REH cell (cell line): ENCODE results near the gene CCDC150.

GRCh38 chr2:196262923-196263921 is 91.8 kb upstream of the STK17B start:
- PRO-cap, result bidirectional peak, plus-strand start at chr2:196263217, minus-strand start at chr2:196263173

- PRO-cap, result no peak
These were observed 107.0 kb upstream of the STK17B start for GRCh38 chr2:196278192-196278921.

- PRO-cap, result no peak
These were observed 66.1 kb downstream of the HECW2 start for GRCh38 chr2:196527299-196527681.

GRCh38 chr2:196639227-196640031 is at the start of gene CCDC150:
CCDC150 (plus strand) TSS chr2:196639715.
- PRO-cap, result bidirectional peak, plus-strand start at chr2:196639715, minus-strand start at chr2:196639444

- PRO-cap, result no peak
These were observed 21.1 kb downstream of the PGAP1 start for GRCh38 chr2:196905383-196905735.

DNA sequence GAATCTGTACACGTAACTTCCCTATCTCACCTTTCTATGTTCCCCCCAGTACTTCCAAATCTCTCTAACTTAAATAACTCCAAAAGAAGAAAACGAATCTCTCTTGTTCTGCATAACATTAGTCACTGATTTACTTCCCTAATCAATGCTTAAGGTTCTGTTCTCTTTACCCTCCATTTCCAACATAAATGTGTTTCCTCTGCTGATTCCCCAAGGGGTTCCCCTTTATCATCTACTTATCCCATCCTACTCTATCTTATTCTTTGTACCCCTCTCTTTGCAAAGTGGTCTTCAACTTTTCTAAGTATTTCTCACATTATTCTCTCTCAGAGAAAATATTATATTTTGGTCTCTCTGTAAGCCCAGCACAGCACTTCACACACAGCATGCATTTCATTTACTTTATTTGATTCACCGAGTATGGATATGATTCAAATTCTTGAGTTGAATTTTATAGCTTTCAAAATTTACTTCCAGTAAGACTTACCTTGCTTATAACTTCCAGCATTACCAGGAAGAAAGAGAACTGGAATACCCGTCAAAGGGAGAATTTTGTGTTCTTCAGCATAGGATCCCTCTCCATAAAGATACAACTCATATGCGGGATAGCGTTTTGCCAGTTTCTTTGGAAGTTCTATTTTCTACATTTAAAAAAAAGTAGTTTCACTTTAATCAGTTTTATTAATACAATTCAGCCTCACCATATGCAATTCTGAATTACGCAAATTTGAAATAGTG is 6.8 kb downstream of the PGAP1 start:
- PRO-cap, result no peak

GRCh38 chr2:196966979-196967561 is 40.6 kb upstream of the PGAP1 start:
- PRO-cap, result no peak

DNA sequence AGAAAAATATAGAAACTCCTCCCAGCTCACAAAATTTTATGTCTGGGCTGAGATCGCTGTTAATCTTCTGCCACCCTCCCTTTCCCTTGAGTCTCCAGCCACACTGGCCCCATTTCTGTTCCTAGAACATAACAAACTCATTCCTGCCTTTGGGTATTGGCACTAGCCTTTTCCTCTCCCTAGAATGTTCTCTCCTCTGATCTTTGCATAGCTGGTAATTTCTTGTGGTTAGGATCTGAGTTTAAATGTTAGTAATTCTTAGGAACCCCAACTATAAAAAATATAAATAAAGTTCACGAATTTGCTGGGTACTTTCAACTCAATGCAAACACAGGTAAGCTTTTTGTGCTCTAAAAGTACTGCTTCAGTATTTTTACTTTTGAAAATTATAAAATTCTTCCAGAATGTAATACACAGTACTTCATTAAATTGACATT is 56.8 kb upstream of the PGAP1 start:
- PRO-cap, result no peak

DNA sequence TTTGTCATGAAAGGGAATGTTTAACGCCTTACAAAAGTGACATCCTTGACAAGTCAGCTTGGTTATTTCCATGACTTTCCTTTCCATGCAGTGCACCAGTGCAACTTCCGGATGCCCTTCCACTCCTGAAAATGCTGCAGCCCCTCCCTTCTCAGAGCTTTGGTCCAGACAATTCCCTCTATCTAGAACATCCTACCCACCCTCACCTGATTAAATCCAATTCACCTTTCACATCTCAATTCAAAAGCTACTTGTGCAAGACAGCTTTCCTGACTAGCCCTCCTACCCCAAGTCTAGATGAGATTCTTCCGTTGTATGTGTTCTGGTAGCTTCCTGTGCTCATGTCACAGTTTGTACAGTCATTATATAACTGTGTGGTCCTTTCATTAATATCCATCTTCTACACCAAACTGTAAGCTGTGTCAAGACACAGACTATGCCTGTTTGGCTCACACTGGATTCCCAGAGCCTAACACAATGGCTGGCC is 72.8 kb downstream of the ANKRD44 start:
- PRO-cap, result no peak

DNA sequence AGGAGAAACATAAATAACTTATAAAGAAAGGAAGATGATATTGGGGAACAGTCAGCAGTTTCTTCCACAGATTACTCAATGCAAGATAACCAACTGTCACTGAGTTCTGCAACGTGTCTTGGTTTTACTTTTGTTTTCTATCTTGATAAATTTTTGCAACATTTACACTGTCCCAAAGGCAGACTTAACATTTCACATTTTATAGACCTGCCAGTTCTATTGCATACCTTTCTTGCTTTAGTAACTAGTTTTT is 71.1 kb downstream of the ANKRD44 start:
- PRO-cap, result unidirectional peak, minus-strand start at position 80 of the sequence

DNA sequence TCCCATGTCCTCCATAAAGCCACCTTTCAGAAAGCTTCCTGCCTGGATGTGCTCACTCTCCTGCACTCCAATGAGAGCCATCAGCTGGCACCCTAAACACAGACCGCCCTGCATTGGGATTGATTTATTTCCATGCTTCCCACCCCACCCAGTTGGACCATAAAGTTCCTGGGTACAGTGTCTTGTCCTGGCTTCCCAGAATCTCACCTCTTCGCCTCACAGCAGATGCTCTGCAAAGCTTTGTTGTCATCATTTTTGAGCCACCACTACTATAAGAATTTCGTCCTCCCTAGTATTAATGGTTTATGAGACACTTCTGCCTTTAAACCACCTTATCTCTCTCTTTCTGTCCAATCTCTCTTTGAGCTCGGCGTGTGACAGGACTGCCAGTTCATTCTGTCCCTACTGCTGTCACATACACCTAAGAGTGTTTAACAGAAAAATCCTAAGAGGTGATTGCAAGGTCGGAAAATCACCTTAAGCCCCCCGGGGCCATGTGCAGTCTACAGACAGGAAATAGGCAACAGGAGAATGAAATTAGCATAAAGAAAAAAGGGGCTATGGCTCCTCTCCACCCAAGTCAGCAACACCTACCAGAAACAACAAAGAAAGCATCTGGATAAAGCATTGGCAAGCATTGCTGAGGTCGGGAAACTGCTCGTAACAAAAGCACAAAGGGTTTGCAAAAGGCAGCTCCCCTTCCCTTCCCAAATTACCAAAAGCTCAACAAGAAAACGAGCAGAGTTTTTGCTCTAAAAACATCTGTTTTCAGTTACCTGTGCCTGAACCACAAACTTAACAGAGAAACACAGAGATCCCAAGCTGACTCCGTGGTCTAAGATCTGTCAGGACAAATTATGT is 30.6 kb downstream of the ANKRD44 start:
- PRO-cap, result no peak

- PRO-cap, result no peak
These were observed 2.4 kb upstream of the COQ10B start for GRCh38 chr2:197450887-197451434.

- PRO-cap, result bidirectional peak, plus-strand start at chr2:197453552, minus-strand start at chr2:197453258
These were observed 525 bp upstream of the COQ10B start for GRCh38 chr2:197452714-197453339.

- PRO-cap, result no peak
These were observed 10.7 kb downstream of the HSPD1 start for GRCh38 chr2:197488635-197489547.

DNA sequence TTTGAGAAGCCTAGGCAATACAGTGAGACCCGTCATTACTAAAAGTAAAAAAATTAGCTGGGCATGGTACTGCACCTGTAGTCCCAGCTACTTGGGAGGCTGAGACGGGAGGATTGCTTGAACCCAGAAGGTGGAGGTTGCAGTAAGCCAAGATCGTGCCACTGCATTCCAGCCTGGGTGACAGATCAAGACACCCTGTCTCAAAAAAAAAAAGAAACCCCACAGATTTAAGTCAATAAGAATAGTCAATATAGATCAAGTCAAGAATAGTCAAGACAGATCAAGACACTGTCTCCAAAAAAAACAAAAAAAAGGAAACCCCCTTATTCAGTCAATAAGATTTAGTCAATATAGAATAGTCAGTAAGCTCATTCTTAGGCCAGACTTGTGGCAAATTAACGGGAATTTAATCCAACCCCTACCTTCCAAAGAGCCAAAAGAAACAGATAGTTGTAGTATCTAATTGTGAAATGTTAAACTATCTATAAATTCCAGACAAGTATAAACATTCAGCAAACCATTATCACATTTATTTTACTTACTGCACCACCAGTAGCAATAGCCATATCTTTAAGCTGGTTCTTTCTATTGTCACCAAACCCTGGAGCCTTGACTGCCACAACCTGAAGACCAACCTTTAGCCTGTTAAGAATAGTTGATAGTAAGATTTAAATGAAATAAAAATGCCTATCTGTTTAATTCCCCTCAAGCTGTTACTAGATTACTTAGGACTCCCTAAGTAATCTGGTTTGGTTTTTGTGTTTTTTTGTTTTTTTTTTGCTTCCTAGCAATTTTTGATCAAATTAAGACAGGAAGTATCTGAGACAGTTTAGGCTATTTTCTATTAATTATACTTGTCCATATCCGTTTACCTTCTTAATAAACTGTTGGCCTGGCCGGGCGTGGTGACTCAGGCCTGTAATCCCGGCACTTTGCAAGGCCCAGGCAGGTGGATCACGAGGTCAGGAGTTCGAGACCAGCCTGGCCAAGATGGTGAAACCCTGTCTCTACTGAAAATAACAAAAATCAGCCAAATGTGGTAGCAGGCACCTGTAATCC is 9.7 kb downstream of the HSPD1 start:
- PRO-cap, result no peak

DNA sequence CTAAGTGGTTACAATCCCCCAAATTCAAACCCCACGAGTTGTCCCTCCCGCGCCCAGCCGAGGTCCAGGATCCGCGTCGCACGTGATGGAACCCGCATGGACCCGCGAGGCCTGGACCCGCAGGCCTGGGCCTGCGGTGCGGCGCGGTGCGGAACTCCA is 237 bp downstream of the HSPD1 start:
- PRO-cap, result no peak

GRCh38 chr2:197500502-197500898 is 321 bp downstream of the HSPE1 start:
- PRO-cap, result no peak

- PRO-cap, result no peak
These were observed 455 bp downstream of the MOB4 start for GRCh38 chr2:197516169-197516872.

DNA sequence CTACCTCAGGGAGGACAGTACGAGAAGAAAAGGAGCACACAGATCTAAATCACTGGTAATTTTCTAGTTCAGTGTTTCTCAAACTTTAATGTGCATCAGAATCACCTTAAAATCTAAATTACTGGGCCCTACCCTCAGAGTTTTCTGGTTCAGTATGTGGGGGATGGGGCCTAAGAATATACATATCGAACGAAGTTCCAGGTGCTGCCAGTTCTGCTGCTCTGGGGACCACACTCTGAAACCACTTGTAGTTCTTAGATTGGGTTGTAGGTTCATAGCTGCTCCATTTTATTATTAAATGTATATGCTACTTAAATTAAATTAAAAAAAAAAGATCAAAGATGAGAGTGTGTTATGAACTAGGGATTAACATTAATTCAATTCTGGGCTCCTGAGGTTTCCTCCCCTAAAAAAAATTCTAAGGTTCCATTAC is 981 bp upstream of the MARS2 start:
- PRO-cap, result unidirectional peak, plus-strand start at position 210 of the sequence

DNA sequence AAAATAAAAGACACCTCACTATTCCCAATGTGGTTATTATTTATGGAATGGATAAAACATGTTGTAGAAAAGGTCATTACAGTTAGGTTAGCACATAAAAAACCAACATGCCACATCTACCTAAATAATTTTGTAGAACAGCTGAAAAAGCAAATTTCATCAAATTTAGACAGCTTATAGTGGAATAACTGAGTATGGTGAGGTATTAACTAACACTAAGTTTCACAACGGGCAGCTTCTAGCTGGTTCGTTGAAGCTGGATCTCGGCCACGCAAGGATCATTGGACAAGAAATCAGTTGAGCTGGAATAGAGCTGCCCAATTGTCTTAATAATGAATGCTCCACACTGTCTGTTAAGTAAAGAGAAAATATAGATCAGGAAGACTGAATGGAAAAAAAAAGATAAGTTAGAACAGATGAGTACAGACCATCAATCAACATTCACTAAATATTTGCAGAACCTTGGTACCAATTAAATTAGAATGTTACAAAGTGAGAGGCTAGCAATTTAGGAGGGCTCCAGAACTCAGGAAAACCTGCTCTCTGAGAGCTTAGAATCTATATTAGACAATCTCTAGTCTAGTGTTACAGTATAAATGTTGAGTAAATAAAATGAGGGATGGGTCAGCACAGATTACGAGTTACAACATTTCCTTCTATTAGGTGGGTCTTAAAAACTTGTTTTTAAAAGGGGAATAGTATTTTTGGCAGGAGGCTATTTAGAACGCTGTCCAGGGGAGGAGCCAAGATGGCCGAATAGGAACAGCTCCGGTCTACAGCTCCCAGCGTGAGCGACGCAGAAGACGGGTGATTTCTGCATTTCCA is 23.3 kb downstream of the MARS2 start:
- PRO-cap, result no peak